GM23248 (cell line): ENCODE measurements around the gene UPK3A.

DNA sequence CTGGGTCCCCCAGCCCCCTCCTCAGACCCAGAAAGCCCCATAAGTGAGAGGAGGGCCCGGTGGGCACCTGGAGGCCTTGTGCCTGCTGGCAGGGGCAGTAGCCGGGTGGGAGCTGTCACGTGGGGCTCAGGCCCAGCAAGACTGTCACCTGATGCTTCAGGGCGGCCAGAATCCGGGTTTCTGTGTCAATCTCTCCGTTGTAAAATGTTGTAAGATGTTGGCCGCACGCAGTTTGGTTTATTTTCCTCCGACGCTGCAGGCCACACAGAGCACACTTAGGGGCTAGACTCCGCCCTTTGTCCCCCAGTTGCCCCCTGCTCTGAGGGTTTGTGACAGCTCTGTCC is 3.5 kb upstream of the PRR5 start:
- RAMPAGE, long total RNA = no peak

GRCh38 chr22:44729273-44730280 is 22.8 kb upstream of the ARHGAP8 start:
- RAMPAGE, long total RNA = no peak

- RAMPAGE, long total RNA = no peak
These were observed 2.6 kb downstream of the ARHGAP8 start for GRCh38 chr22:44754892-44755455.

GRCh38 chr22:45010613-45011138 is 871 bp upstream of the PHF21B start:
- RAMPAGE, long total RNA = no peak

- RAMPAGE, long total RNA = no peak
These were observed 22.2 kb downstream of the NUP50 start for GRCh38 chr22:45185736-45186573.

GRCh38 chr22:45196450-45197257 is 32.9 kb downstream of the NUP50 start:
- RAMPAGE, long total RNA = no peak

DNA sequence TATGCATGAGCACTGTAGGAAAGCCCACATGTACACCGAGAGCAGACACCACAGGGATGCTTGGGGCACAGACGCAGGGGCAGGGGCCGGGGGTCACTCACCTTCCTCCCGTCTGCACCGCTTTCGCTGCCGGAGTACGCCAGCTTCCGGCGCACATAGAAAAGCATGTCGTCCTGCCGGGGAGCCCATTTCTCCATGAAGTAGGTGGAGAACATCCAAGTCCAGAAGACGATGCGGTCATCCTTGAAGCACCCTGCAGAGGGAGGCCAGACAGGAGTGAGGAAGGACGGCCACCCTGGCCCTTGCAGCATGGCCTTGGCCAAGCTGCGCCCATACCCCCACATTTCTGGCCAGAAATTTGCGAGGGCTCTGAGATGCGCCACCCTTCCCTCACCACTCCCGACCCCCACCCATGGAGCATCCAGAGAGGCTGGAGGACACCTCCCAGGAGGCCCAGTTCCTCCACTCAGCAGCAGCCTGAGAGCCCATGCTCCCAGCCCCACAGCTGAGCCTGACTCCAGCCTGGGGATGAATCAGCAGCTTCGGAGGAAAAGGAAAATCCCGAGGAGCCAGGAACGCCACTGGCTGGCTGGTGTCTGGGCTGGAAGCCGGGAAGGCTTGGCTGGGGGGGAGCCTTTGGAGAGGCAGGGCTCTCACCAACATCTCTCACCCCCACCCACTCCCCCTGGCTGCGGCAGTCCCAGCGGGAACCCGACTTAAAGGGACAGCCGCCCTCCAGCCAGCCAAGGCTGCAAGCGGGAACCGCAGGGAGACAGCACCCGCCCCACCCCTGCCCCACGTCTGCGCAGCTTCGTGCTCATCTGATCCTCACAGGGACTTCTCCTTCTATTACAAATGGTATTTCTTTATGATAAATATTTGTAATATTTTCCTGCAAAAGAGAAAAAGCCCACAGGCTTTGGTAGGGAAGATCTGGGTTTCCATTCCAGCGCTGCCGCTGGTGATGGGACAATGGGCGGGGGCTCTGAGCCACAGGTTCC is 28.5 kb downstream of the KIAA0930 start:
- RAMPAGE, long total RNA = no peak

- RAMPAGE, long total RNA = no peak
These were observed 27.3 kb downstream of the KIAA0930 start for GRCh38 chr22:45213421-45213674.

DNA sequence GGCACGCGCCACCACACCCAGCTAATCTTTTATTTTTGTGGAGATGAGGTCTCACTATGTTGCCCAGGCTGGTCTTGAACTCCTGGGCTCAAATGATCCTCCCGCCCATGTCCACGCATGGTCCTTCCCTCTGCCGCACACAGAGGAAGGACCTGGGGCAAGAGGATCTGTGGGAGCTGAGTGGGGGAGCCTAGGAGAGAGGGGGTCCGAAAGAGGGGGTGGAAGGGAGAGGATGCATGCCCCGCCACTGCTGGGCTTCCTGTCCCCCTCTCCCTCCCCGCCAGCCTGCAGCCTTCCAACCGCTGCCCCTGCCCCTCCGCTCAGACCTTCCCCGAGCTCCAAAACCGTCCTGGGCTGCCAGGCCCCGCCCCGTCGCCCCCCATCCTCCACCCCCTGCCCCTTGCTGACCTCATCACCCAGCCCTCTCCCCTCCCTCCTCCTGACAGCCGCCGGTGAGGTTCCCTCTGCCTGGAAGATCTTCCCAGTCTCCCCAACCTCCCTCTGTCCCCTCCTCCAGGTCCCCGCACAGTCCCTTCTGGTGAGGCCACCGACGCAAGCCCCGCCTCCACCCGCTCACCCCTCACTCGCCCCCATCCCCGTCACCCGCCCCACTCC is 16.7 kb upstream of the UPK3A start:
- RAMPAGE, long total RNA = no peak

- RAMPAGE, long total RNA = no peak
These were observed 12.9 kb upstream of the UPK3A start for GRCh38 chr22:45271591-45272422.

DNA sequence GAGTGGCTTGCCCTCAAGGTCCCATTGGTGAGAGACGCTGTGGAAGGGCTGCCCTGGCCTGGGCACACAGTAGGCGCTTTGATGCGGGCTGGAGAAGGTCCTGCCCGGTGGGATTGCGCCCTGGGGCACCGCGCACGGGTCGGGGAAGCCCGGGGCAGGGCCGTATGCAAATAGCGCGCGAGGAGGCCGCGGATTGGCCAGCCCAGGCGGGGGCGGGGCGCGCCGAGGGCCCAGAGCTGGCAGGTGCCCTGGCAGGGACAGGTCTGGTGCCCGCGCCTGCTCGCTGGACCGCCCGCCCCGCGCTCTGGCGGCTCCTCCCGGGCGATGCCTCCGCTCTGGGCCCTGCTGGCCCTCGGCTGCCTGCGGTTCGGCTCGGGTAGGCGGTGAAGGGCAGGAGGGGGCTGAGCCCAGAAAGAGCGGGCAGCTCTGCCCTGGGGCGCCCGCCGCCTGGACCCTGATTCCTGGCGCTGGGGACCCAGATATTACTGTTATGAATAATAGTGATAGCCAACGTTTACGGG is at the start of gene UPK3A:
UPK3A (plus strand) TSS at position 260 of the 521 bp plus-strand sequence.
- RAMPAGE, long total RNA = no peak

- RAMPAGE, long total RNA = no peak
These were observed 33.8 kb upstream of the FBLN1 start for GRCh38 chr22:45468855-45469305.

GRCh38 chr22:45504909-45505606 is 2.4 kb downstream of the FBLN1 start:
- RAMPAGE, long total RNA = no peak

DNA sequence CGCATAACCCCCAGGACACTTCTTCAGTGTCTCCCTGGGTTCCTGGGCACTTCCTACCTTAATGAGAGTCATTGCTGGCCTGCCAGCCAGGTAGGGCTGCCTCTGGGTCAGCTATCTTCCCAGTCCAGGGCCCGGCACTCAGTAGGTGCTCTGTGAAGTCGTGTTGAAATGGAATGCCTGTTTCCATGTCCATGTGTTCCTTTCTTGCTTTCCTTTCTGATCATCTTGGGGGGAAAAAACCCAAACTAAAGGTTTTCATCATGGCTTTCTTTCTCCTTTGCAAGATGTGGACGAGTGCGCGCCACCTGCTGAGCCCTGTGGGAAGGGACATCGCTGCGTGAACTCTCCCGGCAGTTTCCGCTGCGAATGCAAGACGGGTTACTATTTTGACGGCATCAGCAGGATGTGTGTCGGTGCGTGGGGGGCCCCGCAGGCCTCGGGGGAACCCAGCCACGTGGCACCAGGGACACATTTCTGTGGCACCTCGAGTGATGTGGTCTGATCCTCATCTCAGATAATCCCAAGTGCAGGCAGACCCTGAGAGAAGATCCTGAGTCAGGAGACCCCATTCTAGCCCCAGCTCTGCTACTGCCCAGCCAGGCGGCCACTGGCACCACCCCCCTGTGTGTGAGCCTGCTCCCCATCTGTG is 39.3 kb downstream of the FBLN1 start:
- RAMPAGE, long total RNA = no peak

DNA sequence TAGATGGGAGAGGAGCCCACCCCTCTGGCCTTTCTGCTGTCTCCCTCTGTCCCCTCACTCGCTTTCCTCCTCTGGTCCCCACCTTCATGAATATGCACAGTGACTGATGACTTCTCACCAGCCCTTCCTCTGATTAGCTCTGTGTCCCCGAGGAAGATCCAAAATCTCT is 73.8 kb downstream of the FBLN1 start:
- RAMPAGE, long total RNA = no peak

- RAMPAGE, long total RNA = no peak
These were observed 128.3 kb downstream of the WNT7B start for GRCh38 chr22:45848551-45849243.

- RAMPAGE, long total RNA = no peak
These were observed 20.5 kb upstream of the WNT7B start for GRCh38 chr22:45997251-45998138.

DNA sequence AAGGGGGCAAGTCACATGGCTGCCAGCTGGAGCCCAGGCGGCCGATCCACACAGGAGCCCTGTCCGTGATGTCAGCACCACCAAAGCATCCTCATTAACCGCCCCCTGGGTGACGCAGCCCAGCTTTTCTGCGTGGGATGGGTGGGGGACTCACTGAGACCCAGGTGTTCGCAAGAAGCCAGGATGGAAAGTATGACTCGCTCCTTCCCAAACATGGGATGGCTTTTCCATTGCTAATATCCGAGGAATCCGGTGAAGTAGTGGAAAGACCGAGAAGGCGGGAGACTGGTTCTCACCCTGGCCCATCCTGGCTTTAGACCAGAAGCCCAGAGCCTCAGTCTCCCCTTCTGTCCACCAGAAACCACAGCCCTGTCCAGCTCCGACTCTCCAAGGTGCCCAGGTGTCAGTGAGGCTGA is 46.7 kb upstream of the WNT7B start:
- RAMPAGE, long total RNA = no peak

GRCh38 chr22:46035905-46036798 is 59.2 kb upstream of the WNT7B start:
- RAMPAGE, long total RNA = no peak

DNA sequence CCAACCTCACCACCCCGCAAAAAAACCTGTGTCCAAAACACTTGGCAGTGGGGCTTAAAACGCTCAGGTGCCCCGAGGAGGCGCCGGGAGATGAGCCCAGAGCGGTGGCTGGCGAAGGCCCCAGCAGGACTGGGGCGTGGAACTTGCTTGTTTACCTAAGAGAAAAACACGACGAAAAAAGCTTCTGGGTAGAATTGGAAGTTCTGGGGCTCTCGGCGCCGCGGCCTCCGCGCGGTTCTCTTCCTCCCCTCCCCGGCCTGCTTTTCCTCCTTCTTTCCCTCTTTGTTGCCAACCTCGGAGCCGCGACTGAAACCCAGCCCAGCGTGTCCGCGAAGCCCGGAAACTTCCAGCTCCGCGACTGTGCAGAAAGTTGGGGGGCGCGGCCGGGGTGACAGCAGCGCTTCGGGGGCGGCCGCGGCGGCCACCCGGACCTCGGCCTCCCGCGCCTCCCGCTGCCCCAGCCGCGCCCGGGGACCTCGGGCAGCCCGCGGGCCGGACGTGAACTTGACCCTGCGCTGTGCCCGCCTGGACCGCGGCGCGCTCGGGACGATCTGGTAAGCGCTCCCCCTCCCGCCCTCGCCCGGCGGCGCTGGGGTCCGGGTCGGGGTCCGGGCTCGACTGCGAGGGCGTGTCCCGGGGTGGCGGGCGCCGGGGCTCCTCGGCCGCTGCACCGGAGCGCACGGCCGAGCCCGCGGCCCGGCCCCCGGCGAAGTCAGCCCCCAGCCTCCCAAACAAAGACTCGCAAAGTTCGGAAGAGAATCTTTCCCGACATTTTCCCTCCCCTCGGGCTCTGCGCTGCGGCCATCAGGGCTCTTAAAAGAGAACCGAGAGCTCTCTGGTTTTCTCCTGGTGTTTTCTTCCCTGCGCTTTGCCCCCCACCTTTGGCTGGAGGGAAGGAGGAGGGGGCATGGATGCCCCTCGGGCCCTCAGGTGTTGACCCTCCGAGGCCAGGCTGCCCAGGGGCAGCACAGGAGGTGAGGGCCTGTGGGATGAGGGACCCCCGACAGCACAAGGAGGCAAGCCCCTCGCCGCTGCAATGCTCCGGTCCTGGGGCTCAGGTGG is 67.8 kb upstream of the WNT7B start:
- RAMPAGE, long total RNA = no peak